Parietal lobe (tissue), 2 donors: ENCODE results near the gene PRIMPOL.

- RAMPAGE, long total RNA = no peak
These were observed 119.1 kb downstream of the IRF2 start for GRCh38 chr4:184355127-184355777.

DNA sequence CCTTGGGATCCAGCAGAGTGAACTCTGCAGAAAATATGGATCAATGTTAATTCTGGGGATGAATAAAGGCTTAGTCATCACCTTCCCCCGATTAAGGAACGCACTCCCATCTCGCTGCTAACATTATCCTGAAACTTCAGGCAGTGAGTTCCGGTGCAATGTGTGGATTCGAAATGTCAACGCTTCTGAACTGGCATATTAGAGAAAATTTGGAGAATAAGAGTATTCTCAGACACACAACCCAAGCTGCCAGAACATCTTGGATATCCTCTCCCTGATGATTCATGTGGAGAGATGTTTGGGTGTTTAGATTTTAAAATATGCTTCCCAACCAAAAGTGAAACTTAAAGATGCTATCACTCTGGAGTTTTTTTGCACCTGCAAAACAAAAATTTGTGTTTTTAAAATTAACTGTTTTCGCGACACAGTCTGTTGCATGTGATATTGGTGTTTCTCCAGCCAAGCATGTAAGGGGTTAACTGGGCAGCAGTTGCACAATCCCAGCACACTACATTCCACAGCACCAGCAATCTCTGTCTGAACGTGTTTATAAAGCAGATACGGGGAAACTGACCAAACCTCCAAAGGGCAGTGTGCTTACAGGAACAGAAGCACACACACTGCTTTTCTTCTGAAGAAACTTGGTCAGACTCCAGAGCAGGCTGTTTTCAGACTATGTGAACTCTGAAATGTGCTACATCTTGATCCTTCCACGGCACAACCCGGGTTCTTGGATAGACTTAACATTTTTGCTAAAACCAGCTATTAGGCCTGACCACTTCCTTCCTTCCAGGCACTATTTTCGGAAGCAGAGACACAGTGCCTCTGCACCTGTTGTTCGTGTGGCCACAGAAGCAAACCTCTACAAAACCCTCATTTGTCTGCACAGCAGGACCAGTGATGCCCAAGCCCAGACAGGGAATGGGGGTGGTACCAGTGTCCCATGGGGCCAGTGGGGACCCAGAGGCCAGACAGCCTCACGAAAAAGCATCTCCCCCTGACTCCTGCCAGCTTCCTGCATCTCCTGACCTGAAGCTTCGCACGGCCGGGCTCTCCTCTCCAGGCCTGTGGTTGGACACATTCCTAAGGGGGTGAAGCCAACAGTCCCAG is 90.3 kb downstream of the IRF2 start:
- RAMPAGE, long total RNA = no peak

DNA sequence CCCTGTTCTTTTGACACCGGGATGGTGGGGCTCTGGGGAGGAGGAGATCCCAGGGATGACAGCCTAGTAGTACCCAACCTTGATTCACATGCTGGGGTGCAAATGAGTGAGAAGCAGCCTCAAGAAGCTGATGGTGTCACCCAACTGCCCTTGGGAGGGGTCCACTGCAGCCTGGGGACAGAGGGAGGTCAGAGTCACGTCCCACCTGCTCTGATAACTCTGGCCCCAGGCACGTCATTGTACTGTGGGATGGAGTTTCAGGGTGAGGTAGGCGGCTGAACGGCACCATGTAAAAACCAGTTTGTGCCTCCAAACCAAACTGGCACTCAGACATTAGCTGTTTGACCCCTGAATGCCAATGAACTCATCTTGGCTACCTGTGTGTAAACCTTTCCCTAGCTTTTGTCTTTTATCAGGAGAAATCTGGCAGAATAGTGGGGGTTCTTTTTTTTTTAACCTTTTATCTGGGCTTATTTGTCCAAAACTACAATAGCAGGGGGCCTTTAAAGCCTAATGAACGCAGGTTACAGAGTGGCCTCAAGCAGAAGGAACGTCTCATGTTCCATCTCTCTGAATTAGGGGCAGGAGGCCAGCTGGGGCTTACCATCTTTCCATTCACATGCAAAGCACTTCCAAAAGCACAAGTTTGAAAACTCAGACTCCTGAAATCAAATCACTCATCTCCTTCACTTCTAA is 89.4 kb downstream of the IRF2 start:
- RAMPAGE, long total RNA = no peak

GRCh38 chr4:184470030-184470522 is 4.3 kb downstream of the IRF2 start:
- RAMPAGE, long total RNA = no peak

DNA sequence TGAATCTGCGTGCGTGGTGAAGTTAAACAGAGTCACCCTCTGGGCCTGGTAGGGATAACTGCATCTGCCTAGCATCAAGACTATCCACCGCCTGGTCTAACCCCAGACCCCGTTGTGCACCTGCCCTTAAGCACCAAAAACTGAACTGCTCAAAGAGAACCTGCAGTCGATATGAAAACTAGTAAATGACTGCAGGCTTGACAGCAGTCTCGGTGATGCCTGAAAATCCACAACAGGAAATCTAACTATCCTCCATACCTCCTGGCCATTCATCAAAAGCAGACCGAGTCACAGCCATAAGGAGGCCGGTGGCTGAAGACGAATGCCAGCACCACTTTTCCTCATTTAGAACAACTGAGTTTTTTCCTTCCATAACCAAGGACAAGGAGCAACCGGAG is 2.1 kb downstream of the IRF2 start:
- RAMPAGE, long total RNA = no peak

DNA sequence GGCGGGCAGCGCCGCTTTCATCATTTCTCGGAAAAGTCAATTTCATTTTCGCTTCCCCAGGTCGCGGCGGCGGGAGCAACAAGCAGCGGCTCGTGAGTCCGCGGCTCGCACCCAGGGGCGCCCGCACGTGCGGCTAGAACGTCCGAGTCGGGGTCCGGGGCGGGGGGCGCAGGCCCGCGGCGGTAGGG is 302 bp upstream of the IRF2 start:
- RAMPAGE, long total RNA = no peak

GRCh38 chr4:184537959-184538436 is 63.6 kb upstream of the IRF2 start:
- RAMPAGE, long total RNA = no peak

DNA sequence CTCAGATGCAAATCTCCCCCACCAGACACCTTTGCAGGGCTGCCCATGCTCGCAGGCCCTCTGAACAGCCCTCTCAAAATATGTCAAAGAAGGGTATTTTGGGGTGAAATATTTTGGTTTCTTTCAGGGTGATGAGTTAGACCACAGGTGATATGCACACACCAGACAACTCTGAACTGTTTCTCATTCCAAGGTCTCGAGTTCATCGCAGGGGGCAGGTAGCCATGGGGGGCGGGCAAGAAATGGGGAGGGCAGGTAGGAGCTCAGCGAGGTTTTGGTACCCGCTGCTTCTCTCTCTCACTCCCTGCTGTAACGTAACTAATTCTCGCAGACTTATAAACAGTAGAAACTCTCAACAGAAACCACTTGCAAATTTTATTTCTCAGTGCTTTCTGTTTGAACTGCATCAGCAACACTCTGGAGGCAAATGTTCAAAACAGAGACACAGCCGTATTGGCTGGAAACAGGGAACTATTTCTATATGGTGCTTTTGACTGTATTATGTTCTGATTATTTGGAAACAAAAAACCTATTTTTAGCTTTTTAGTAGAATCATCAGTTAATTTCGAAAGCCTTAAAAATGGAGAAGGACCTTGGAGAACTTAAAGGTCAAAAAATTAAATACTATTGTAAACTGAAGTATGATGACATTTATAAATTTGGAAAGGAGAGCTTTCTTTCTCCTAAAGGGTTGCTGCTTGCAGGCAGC is 32.1 kb downstream of the CASP3 start:
- RAMPAGE, long total RNA = no peak

DNA sequence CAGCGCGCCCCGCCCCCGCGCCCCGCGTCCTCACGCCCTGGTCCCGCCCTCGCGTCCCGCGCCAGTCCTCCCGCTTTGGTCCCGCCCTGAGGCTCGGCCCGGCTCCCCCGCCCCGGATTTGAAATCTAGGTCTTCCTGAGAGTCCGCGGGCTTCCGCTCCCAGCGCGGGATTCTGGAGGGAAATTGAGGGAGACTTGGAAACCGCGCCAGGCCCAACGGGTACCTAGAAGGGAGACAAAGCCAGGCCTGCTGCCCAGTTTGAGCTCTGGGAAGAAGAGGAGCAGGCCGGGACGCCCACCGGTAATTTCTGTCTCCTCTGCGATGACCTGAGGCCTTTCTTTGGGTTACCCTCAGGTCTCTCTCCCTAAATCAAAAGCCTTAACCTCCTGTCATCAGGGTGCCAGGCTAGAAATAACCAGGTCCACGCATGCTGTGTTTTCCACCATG is at the start of gene PRIMPOL:
Gene PRIMPOL, plus strand, starts transcription at position 130 of the 447 bp plus-strand sequence.
- RAMPAGE, long total RNA = no peak

DNA sequence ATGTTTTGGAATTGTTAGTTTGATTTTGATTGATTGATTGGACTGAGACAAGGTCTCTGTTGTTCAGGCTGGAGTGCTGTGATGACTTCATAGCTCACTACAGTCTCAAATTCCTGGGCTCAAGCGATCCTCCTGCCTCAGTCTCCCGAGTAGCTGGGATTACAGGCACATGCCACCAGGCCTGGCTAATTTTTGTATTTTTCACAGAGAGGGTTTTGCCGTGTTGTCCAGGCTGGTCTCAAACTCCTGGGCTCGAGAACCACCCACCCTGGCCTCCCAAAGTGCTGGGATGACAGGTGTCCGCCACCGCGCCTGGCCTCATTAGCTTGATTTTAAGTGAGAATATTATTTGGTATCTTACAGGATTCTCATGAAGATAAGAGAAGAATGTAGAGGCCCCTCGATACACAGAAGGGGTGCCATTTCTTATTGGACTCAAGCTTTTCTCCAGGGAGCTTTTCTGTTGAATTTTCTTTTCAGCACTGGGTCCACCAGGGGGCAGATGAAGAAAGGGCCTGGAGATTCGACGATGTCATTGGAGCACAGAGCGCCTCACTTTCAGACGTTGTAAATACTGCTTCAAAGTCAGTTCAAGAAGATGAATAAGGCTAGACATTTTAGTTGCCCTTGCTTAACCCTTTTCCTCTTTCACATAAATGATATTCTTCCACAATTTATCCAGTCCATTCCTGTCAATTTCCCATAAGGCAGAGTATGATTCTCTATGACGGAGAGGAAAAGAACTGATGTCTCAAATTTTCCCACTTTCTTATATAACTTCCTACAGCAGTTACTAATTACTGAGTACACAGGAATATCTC is 11.8 kb upstream of the CENPU start:
- RAMPAGE, long total RNA = no peak

- RAMPAGE, long total RNA = no peak
These were observed 16.2 kb upstream of the CENPU start for GRCh38 chr4:184750061-184750609.

DNA sequence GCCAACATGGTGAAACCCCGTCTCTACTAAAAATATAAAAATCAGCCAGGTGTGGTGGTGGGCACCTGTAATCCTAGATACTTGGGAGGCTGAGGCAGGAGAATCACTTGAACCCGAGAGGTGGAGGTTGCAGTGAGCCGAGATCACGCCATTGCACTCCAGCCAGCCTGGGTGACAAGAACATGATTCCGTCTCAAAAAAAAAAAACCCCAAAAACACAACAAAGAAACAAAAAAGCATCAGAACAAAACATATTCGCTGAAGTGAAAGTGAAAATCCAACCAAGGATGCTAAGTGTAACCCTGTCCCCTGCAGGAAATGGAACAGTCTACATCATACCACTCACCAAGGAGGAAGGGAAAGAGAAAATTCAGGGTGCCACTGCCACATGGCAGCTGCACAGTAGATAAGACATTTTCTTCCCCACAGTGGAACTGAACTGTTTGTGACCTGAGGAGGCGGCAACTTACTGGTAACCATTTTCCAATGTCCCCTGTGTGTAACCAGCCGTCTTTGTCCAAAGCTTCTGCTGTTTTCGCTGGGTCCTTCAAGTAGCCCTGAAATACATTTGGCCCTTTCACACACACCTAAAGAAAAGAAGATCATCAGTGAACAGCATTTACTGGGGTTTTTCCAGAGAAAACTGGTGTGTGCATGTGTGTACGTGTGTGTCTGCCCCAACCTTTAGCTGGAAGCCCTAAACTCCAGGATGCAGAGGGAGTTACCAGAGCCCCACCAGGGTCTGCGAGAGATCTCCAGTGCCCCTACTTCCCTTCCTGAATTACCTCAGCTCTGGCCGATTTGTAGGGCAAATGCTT is 28.2 kb upstream of the CENPU start:
- RAMPAGE, long total RNA = no peak

GRCh38 chr4:184764771-184765073 is 30.8 kb upstream of the CENPU start:
- RAMPAGE, long total RNA = no peak

DNA sequence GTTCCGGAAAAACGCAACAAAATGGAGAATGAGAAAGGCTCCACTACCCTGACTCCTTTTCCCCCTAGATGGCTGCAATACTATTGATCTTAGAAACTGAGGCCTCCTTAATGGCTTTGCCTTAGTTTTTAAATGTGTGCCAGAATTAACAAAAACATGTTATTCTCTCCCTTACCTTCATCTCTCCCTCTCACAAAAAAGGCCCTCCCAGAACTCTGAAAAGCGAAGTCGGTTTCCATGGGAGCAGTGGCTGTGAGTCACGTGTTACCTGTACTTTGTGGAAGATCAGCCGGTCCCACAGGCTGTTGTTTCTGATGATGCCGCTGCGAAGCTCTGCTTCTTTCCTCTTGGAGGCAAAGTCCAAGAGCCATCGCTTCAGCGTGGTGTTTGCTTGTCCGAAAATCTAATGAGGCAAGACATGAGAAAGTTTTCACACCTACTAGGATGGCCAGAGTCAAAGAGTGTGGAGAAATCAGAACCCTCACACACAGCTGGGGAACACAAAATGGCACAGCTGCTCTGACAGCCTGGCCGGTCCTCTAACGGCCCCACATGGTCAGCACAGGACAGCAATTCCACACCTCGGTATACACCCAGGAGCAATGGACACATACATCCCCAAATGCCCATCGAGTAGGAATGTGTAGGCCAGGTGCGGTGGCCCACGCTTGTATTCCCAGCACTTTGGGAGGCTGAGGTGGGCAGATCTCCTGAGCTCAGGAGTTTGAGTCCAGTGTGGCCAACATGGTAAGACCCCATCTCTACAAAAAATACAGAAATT is 32.6 kb upstream of the CENPU start:
- RAMPAGE, long total RNA = no peak

- RAMPAGE, long total RNA = no peak
These were observed 40.1 kb upstream of the CENPU start for GRCh38 chr4:184773934-184774519.

GRCh38 chr4:184795782-184795999 is 30.1 kb downstream of the ACSL1 start:
- RAMPAGE, long total RNA = no peak

- RAMPAGE, long total RNA = no peak
These were observed 23.1 kb downstream of the ACSL1 start for GRCh38 chr4:184802447-184803239.

- RAMPAGE, long total RNA = no peak
These were observed 8.2 kb downstream of the ACSL1 start for GRCh38 chr4:184817350-184818246.

DNA sequence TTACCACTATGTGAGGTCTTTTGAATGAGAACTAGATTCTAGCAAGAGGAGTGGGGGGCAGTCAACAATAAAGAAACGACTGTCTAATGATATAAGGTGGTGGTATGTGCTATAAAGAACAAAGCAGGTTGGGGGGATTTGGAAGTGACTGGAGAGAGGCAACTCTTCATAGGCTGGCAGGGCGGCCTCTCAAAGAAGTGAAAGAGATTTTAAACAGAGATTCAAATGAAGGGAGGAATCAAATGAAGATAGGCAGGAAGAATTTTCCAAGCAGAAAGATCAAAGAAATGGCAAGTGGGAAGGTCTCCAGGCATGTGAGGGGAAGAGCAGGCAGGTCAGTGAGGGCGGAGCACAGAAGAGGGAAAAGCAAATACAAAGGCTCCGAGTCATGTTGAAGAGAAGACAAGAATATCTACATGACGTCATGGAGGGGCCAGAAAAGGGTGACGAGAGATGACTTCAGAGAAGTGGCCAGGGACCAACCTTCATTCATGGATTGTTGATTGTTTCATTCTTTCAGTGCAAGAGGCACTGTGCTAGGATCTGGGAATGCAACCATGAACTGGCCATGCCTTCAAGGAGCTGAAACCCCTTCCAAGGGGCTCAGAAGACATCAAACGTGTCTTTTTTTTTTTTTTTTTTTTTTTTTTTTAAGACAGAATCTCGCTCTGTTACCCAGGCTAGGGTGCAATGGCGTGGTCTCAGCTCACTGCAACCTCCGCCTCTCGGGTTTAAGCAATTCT is 13.0 kb upstream of the ACSL1 start:
- RAMPAGE, long total RNA = no peak

- RAMPAGE, long total RNA = no peak
These were observed 66.0 kb upstream of the ACSL1 start for GRCh38 chr4:184891647-184892378.